OVCAR3 (cell line): ENCODE measurements around the genes KRTAP6-2 and EVA1C.

DNA sequence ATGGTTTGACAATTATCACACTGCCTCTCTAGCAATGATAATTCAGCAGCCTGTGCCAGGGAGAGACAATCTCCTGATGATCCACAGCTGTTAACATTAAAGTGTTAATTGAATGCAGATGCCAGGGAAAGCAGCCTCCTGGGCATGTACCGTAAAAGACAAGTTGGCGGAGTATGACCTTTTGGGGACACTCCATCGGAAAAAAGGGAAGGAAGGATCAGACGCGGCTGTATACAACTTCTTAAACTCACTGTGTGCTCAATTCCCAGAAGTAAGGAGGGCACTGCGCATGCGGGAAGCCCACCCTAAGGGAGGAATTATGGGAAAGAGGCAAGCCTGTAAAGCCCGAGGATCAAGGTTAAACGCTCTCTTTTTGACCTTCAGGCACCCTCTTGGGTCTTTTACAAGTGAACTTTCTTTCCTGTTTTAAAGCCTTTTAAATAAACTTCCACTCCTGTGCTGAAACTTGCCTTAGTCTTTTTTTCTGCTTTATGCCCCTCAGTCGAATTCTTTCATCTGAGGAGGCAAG lies 62.7 kb downstream of the MAP3K7CL start:
- RRBS, result no CpG with 5 or more reads among the region's 10 CpGs

GRCh38 chr21:29217730-29218216 lies 80.9 kb upstream of the BACH1 start:
- RRBS, result no CpG with 5 or more reads among the region's 3 CpGs

DNA sequence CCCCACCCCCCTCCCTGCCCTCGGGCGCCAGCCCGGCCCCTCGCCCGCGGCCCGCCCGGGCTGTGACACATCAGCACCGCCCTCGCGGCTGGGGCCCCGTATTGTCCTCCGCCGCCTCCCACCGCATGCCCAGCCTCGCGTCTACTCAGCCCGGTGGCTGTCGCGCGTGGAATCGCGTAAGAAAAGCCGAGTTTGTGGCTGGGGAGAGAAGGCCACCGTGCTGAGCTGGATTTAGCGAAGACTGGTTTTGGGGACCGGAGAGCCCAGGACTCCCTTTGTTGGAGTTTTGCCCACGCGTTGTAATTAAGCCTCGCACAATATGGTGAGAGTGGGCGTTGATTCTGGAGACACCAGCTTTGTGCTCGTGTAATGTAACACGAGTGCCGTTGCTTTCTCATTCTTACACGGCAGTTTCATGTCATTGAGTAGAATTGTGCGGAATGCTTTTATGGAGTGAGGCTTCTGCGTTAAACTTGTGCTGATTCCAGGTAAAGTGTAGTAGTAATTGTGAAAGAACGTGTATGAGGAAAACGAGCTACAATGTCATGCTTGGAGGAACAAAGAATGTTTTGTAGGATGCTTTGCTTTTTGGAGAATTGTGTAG lies 657 bp downstream of the BACH1 start:
- RRBS, result 6% methylated on average over 18 of the region's 39 CpGs

DNA sequence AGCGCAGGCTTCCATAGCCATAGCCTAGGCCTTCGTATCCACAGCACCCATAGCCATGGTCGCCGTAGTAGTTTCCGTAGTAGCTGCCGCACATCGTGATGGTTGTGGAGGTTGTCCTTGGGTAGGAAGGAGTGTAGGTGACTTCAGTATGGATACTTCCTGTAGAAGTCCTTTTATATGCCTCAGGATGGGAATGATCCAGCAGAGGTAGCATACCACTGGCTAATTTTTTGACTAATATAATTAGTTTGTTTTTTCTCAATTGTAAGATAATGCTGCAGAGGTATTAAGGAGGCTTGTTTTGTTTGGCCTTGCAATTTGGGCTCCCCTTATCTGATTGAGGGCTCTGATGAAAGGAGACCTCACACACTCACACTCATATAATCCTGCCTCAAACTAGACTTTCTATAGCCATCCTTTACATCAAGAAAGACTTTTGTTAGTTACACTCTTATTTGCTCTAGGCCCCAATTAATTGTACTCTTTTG lies at the start of gene KRTAP6-2:
Gene KRTAP6-2, minus strand, starts transcription at position 122 of the 488 bp plus-strand sequence.
- RRBS, result no CpG with 5 or more reads among the region's 7 CpGs

- RRBS, result no CpG with 5 or more reads among the region's 16 CpGs
Observed at GRCh38 chr21:31087797-31088259, 49.6 kb upstream of the KRTAP19-8 start.

GRCh38 chr21:31182043-31182973 lies 144.0 kb upstream of the KRTAP19-8 start:
- RRBS, result no CpG with 5 or more reads among the region's 22 CpGs

- RRBS, result no CpG with 5 or more reads among the region's 5 CpGs
Observed at GRCh38 chr21:31410736-31411188, 66.7 kb upstream of the TIAM1 start.

GRCh38 chr21:31559817-31560349 lies 99.6 kb upstream of the SOD1 start:
- RRBS, result 54% methylated on average over 9 of the region's 24 CpGs

DNA sequence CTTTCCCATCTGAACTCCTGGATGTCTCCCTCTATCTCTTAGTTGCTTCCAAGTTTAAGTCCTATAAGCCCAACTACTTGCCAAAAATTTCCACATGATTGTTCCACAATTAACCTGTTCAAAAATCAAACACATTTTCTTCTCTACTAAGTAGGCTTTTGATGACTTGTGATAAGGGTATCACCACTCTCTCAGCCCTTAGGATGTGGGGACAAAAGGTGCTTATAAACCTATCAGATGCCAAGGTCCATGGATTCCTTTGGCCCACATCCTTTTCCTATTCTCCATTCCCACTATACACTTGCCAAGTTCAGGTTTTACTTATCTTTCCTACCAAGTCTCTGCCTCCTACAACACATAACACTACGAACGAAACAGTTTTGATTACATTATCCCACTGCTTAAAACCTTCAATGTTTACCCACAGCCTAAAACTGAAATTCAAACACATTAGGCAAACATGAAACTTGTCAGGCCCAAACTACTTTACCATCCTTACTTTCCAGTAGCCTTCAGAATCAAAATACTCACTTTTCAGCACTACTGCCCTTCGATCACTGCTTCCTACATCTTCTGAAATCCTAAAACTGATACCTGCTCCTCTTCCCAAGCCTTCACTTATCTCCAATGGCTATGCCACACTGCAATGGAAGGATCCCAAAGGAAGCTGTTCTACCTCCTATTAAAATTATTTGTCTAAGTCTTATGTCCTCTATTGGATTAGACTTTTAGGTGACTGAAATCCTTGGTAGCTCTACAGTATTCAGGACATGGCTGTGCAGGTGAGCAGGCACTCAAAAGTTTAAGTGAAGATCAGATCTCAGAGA lies 3.0 kb downstream of the SCAF4 start:
- RRBS, result no CpG with 5 or more reads among the region's 3 CpGs

DNA sequence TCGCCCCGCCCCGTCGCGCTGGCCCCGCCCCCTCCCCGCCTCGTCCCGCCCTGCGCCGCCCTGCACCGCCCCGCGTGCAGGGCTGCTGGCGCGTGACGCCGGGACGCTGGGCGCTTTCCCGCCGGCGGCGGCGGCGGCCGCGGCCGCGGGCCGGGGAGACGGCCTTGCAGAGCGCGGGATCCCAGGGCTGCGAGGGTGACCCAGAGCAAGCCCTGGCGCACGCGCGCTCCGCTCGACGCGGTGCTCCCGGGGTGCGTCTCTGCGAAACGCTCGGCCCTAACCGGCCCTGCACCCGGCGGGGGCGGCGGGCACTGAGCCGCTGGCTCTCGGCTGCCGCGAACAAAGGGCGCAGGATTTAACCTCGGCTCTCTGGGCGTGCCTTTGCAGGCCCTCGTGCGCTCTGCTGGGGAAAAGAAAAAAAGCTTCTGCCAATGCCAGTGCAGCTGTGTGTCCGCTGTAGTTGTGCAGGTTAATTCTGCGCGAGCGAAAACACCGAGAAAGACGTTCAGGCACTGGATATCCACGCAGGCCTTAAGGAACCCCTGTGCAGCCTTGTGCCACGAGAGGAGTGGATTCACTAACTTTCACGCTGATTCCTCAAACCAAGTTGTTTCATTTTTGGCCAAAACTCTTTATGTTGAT lies 362 bp upstream of the SCAF4 start:
- RRBS, result 5% methylated on average over 26 of the region's 71 CpGs

- RRBS, result 19% methylated on average over 1 of the region's 19 CpGs
Observed at GRCh38 chr21:31908076-31908786, 35.4 kb downstream of the HUNK start.

GRCh38 chr21:31958213-31958431 lies 85.3 kb downstream of the HUNK start:
- RRBS, result no CpG with 5 or more reads among the region's 5 CpGs

- RRBS, result no CpG with 5 or more reads among the region's 18 CpGs
Observed at GRCh38 chr21:31974383-31975016, 101.7 kb downstream of the HUNK start.

- RRBS, result no CpG with 5 or more reads among the region's 7 CpGs
Observed at GRCh38 chr21:31999340-31999750, 126.5 kb downstream of the HUNK start.

GRCh38 chr21:32335367-32336369 lies 37.0 kb downstream of the MRAP start:
- RRBS, result no CpG with 5 or more reads among the region's 30 CpGs

- RRBS, result 3% methylated on average over 39 of the region's 57 CpGs
Observed at GRCh38 chr21:32412104-32412542, 383 bp upstream of the EVA1C start.

DNA sequence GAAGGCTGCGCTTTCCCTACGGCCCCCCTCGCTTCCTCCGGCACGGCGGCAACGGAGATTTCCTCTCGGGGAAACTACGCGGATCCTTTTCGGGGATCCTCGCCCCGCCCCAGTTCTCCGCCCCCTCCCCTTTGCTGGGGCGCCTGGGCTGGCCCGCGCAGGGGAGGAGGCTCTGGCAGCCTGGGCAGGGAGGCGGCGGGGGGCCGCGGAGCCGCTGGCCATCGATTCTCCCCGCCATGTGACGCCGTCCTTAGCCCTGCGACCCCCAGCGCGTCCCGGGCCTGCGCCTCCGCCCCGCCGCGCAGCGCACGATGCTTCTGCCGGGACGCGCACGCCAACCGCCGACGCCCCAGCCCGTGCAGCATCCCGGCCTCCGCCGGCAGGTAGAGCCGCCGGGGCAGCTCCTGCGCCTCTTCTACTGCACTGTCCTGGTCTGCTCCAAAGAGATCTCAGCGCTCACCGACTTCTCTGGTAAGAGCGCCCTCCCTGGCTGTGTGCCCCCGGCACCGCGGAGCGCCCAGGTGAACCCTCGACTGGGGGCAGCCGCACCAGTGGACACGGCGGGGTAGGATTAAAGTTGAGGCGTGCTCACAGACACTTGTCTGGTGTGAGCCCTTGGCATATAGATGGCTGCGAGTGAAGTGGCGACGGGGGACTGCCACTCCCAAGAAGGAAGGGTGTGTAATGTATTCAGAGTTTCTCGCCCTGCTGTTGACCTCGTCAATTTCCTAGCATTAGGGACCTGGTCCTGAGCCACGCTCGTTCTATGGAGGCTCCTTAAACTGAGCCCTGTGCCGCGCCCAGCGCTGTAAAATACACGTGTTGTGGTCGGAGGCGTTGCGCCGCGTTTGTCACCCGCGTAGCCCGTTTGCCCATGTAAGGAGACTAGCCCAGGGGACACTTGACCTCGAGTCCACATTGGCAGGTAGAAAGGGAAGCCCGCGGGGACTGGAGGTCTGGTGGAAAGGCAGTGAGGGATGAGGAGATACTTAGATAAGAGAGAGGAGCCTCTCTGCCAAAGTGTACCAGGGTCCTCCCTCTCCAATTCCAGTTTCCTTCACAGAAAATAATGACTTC lies at the start of gene EVA1C:
Gene EVA1C, plus strand, starts transcription at position 164 of the 1,077 bp plus-strand sequence.
- RRBS, result 6% methylated on average over 25 of the region's 85 CpGs

GRCh38 chr21:32425910-32427119 lies 13.8 kb downstream of the EVA1C start:
- RRBS, result no CpG with 5 or more reads among the region's 14 CpGs

DNA sequence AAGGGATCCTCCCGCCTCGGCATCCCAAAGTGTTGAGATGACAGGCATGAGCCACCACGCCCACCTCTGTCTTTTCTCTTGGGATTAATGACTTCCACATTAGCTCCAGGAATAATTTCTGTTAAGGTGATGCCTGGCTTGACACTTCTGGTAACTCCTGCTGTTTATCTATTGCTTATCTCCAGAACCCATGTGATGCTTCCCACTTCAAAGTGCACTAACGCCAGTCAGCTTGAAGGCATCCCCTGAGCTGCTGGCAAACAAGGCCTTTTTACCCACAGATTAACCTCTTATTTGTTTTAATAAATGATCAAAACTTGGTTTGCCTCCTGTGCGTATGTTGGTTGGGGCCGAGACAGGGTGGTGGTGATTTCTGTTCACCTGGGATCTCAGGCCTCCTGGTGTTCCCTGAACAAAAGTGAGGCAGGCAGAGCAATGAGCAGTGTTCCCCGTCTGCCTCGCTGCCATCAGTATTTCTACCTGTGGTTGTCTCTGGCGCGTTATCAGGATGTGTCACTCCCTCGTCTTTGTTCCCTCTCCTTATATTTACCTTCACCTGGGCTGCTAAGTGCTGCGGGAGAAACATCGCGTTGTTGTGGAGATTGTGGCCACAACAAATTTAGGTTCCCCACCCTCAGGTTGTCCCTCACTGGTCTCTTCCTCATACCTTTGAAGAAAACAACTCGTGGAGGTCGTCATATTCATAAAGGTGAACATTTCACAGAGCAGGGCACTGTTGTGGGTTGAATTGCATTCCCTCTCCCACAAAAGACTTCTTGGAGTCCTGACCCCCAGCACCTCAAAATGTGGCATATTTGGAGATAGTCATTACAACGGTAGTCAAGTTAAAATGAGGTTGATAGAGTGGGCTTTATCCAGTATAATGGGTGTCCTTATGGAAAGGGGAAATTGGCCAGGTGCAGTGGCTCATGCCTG lies 20.7 kb downstream of the EVA1C start:
- RRBS, result no CpG with 5 or more reads among the region's 17 CpGs

DNA sequence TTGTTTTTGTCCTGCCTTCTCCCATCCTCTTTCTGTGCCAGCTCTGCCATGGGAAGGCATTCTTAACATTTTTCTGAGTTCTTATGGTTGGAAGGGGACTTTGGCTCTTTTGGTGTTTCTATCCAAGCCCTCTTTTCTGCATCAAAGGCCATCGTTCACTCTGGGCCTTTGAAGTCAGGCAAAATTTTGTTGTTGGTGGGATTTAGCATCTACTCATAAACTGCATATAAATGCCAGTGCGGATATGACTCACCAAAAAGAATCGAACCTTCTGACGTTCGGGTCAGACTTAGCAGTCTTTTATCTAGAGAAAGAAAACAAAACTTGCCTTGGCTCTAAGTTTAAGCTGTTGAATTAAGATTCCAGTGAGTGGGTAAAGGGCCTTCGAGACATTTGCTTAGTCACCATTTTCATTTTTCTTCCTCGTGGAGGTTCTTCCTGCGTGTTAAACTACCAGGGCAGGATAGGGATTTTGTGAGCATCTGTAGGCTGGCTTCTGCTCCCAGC lies 51.4 kb downstream of the EVA1C start:
- RRBS, result no CpG with 5 or more reads among the region's 8 CpGs